ENCODE data around the genes ITGAV and HIBCH.

GRCh38 chr2:185782357-185782630, 43.7 kb downstream of the FSIP2 start:
- RRBS, 2 experiments, result no CpG with 5 or more reads among the region's 1 CpG

GRCh38 chr2:186439987-186440116, 46.2 kb upstream of the ZC3H15 start:
- RRBS, 2 experiments, result no CpG with 5 or more reads among the region's 2 CpGs

DNA sequence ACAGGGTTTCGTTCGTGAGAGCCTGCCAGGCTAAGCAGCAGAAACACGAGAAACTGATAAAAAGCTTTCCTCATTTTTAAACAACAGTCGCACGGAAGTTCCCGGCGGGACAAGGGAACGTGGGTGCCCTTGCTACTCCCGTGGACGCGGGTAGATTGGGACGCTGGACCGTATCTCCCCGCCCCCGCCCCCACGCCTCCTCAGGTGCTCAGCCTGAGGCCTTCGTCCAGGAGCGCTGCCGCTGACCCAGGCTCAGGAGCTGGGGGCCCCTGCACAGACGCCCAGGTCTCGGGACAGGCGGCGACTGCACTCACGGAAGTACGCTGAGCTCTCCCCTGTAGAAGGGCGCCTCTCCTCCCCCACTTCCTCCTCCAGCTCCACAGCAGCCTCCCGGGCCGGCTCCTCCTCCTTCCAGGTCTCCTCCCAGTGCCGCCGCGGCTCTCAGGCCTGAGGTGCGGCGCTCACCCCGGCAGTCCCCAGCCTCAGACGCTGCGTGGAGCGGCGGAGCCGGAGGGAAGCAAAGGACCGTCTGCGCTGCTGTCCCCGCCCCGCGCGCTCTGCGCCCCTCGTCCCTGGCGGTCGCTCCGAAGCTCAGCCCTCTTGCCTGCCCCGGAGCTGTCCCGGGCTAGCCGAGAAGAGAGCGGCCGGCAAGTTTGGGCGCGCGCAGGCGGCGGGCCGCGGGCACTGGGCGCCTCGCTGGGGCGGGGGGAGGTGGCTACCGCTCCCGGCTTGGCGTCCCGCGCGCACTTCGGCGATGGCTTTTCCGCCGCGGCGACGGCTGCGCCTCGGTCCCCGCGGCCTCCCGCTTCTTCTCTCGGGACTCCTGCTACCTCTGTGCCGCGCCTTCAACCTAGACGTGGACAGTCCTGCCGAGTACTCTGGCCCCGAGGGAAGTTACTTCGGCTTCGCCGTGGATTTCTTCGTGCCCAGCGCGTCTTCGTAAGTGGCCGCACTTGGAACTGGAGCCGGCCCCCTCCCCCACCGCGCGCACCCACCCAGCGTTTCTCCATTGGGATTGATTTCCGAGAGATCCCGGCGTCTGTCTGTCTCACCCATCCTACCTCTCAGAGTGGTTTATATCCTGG, at the start of gene ITGAV:
TSS of gene ITGAV (plus strand) at position 472 of the 1,085 bp plus-strand sequence.
- RRBS, 2 experiments, result under 1 to 5% methylated on average over 35 of the region's 105 CpGs

- RRBS, 2 experiments, result no CpG with 5 or more reads among the region's 8 CpGs
These were observed 33.9 kb downstream of the TFPI start for GRCh38 chr2:187520243-187520757.

GRCh38 chr2:188034804-188035091, 256.9 kb upstream of the GULP1 start:
- RRBS, 2 experiments, result no CpG with 5 or more reads among the region's 6 CpGs

DNA sequence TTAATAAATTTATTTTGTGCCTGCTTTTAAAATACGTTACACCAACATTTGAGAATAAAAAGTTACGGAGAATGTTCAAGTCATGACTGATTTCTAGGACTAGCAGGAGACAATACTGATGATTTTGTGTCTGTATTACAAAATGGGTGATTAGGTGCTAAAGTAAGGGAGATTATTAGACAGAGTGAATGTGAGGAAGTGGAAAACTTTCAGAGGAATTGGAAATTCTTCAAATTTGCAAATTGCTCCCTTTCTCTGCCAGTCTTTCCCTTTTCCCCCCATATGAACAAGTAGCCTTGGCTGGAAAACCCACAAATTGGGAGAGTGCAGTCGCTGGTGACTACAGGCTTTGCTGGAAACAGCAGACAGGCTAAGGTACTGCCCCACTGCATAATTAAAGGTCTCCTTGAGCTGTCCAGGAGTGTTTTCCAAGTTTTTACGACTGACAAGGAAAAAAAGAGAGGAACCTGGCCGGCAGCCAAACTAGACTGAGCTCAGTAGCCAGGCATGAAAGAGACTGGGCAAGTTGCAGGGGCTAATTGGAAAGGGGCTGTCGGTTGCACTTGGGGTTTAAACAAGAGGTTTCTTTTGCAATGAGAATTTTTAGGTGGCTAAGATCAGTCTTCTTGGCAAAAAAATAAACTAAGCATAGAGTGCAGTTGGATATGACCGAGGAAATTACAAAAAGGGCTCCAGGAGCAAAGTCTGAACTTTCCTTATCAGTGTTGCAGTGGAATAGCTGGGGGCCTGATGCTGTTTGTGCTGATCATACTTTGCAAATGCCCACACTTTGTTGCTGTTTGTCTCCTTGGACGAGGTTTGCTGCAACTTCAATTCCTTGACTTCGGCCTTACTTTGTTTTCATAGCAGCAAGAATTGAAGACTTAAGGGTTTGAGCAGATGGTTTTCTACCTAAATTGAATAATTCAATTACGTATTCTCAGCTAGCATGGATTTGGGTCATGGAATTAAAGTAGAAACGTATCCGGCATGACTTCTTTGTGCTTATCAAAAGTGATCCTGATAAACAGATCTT, 2.0 kb downstream of the GULP1 start:
- RRBS, 2 experiments, result no CpG with 5 or more reads among the region's 12 CpGs

DNA sequence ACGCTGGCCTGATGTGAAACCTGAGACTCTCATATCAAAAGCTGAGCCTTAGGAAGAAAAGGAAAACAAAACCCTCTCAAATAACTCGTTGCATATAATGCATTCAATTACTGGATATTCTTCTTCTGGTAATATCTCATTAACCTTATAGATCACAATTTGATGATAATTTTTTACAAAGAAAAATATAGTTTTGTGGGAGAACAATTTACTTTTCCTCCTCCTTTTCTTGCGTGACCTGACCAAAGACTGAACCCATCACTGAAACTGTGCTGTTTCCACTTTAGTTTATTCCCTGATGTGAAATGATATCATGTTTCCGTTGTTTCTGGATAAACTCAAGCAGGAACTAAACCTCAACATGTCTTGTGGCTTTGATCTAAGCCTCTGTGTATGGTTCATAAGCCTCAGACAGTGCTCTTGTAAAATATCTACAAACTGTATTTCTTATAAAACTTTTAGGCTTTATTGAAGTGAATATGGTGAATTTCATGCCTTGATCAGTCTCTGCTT, 332.5 kb downstream of the GULP1 start:
- RRBS, 2 experiments, result no CpG with 5 or more reads among the region's 4 CpGs

DNA sequence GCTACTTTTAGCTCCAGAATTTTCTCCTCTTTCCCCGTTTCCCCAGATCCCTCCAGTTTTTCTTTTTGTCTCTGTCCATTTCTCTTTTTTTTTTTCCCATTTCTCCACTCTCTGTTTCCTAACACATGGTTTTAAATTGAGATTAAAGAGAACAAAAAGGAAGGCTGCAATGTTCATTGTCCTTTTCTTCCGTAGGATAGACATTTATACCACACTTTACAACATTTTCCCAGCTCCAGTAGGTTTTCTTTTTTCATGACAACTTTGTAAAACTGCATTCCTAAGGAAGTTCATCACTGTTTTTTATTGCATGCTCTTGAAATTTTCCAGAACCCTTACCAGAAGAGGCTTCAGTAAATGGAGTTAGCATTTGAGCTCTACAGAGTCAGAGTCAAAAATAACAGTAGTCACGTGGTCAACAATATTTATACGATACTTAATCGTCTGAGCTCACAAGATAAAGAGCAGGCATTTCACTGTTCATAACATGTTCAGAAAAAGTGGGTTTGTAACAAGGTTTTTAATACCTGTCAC, 187.3 kb upstream of the COL3A1 start:
- RRBS, 2 experiments, result no CpG with 5 or more reads among the region's 5 CpGs

- RRBS, 2 experiments, result no CpG with 5 or more reads among the region's 1 CpG
These were observed 1.5 kb downstream of the COL3A1 start for GRCh38 chr2:188975566-188976113.

GRCh38 chr2:189210641-189211187, 31.2 kb upstream of the COL5A2 start:
- RRBS, 2 experiments, result no CpG with 5 or more reads among the region's 5 CpGs

DNA sequence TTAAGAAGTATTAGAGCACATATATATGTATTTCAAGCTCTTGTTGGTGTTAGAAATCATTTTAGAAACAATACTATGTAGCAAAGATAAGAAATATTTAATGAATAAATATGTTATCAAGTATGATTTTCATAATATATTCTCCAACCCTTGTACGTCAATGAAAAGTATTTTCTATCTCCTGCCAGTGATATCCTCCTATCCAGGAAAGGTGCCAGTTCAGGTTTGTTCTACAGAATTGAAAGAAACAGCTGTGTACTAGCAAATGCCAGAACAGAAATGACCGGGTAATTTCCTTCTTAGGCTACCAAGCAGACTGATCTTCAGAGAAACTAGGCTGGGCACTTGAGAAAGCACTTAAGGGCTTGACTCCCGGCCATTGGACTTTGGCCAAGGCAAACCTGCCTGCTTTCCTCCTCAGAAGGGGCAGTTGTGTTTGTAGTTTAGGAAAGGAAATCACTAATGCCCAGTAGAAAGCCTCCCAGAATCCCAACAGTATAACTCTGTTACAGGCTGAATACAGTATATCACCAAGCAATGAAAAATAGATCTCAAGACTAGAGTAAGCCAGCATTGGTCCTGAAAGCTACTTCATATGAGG, 42.9 kb upstream of the COL5A2 start:
- RRBS, 2 experiments, result 8 to 18% methylated on average over 2 of the region's 3 CpGs

- RRBS, 2 experiments, result no CpG with 5 or more reads among the region's 2 CpGs
These were observed 31.5 kb downstream of the SLC40A1 start for GRCh38 chr2:189549047-189549507.

DNA sequence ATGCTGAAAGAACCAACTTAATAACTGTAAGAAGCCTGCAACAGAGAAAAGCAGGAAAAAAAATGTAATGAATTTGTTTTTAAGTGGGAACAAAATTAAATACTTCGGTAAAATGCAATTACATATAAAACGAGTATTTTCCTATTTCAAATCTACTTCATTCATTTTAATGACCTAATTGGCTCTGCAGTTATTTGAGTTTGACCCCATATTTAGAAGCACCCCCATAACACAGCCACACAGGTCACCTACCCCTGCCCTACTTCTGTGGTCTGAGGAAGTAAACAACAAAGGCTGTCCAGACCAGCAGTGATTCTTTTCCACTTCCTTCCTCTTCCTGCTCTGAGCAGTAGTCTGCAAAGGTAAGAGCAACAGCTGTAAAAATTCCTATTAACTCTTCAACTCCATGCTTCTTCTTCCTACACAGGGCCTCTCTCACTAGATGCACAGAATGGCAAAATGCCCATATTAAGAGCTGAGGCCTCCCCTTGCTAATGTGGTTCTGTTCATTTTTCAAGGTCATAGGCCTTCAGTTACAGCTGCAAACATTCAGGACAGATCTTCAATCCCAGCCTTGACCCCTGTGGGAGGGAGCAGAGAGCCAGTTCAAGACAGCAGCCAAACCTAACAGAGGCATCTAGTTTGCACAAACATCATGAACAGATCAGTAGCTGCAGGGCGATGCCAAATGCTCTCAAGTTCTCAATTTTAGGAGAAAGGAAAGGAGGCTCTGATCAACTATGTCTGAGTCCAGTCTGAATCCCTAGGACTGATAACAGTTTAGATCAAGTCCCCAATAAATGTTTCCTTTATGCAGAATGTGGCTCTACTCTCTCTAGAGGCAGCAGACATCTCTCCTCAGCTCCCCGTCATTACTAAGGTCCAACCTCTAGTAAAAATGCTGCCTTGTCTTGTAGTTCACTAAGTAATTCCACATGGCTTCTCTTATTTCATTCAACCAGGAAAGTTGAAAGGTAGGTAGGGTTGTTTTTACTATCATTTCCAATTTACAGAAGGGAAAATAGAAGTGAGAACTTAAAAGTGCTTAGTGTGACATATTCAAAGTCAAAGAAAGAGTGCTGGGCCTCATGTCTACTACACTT, 20.9 kb downstream of the SLC40A1 start:
- RRBS, 2 experiments, result no CpG with 5 or more reads among the region's 4 CpGs

DNA sequence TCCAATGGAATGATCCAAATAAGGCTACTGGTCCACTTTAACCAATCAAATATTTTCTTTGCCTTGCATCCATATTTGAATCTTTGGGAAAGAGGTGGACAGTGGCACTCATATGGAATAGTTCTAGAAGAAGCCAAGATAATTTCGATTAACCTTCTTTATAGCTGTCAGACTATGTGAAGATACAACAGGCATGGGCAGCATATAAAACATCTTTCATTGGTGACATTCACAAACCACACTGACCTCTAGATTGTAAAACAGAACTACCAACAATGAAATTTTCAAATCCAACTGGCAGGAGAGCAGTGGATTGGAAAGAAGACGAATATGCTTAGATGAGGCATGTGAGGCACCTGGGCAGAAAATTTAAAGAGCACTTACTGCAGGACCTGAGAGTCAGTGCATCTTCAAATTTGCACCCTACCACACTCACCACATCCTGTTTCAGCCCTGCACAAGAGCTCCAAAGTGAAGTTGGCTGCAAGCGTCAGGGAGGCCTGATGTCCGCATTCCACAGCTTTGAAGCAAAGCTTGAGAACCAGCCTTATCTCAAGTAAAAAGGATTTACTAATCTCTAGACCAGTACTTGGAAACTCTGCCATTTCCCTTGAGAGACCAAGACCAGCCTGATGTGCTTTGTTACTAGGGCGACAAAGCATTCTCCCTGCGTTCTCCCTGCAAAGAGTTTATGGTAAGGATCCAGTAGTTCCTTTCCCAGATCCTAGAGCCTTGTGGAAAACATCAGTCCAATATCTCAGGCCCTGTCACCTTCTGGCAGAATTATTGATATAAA, 3.5 kb upstream of the ASDURF start:
- RRBS, 2 experiments, result no CpG with 5 or more reads among the region's 6 CpGs

- RRBS, 2 experiments, result no CpG with 5 or more reads among the region's 9 CpGs
These were observed 698 bp downstream of the ASDURF start for GRCh38 chr2:189661916-189662397.

GRCh38 chr2:189836217-189837018, 52.2 kb downstream of the PMS1 start:
- RRBS, 2 experiments, result no CpG with 5 or more reads among the region's 7 CpGs

DNA sequence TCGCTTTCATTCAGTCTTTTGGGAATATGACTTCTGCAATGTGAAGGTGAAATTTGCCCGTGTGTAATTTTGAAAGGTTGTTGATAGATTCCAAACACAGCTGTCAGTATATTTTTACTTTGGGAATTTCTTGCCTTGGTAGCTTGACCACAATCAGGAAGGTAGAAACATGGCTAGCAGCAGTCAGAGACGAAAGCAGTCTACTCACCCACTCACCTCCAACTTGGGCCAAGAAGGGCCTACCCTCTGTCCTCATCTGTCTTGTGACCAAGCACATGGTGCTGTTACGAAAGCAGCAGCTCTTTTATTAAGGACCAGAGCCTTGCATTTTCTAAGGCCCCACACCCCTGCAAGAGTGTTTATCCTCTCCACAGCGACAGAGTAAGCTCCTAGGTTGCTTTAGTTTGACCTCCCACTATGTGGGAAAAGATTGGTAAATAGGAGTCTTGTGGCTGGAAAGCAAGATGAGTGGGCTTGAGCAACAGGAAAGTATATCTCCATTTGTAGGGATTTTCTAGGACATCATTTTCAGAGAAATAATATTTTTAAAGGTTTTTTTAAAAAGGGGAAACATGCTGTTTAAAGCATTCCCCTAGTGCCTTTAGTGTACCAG, 31.3 kb upstream of the MSTN start:
- RRBS, 2 experiments, result no CpG with 5 or more reads among the region's 5 CpGs

GRCh38 chr2:190318886-190320202, at the start of gene HIBCH:
HIBCH (minus strand) TSS chr2:190319826.
- RRBS, 2 experiments, result 1 to 5% methylated on average over 11 of the region's 60 CpGs

DNA sequence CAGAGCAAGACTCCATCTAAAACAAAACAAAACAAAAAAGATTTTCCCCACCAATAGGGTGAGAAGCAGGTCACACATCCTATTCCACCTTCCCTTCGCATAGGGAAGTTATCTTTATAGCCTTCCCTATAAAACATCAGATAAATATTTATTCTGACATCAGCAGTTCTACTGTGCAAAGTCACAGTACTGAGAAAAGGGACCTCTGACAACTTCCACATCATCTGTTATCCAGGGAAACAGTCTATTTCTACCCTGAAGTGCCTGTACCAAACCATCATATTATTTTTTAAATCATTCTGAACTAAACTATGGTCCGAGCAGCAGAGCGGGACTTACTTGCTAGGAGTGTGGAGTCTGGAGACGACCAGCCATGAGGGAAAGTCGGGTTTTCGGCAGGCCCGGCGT, 24.5 kb downstream of the NEMP2 start:
- RRBS, 2 experiments, result no CpG with 5 or more reads among the region's 8 CpGs